Neutrophil (primary cell): Measurements from ENCODE around the genes ZNF280B, BCR and DERL3.

- PRO-cap, result no peak
Measured at GRCh38 chr22:22369785-22370451, 125.3 kb downstream of the VPREB1 start.

GRCh38 chr22:22370828-22371525 is 126.4 kb downstream of the VPREB1 start:
- PRO-cap, result no peak

GRCh38 chr22:22508385-22509037 is at the start of gene ZNF280B:
ZNF280B (minus strand) TSS chr22:22508742.
- PRO-cap, result no peak

DNA sequence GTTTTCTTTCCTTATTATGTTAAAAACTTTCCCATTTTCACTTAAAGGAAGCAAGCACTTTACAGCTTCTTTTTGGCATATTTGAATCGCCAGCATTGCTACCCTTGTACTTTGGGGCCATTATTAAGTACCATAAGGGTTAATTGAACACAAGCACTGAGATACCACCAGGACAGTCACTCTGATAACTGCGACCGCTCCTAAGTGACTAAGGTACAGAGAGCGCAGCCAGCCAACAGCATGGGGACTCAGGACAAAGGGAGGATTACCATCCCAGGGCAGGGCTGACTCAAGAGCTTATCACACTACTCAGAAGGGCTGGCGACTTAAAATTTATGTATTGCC is 559 bp downstream of the ZNF280A start:
- PRO-cap, result no peak

DNA sequence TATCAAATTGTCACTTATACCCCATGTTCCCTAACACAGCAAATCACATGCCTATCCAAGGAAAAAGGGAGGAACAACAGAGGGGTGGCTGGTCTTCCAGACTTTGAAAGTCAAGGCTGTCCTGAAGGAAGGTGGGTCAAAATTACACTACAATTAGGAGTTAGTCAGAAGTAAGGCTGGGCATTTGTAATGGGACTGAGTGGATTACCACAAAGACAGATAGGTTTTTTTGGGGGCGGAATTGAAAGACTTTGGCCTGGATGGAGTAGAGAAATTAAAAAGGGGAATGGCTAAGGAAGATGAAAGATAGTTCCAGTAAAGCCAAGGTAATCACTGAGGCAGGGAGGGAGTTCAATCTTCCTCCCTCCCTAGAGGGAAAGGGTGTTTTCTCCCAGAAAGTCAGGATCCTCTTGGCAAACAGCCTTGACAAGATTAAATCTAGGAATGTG is 5.8 kb downstream of the PRAME start:
- PRO-cap, result no peak

- PRO-cap, result no peak
Measured at GRCh38 chr22:22587669-22587940, 28.5 kb upstream of the PRAME start.

DNA sequence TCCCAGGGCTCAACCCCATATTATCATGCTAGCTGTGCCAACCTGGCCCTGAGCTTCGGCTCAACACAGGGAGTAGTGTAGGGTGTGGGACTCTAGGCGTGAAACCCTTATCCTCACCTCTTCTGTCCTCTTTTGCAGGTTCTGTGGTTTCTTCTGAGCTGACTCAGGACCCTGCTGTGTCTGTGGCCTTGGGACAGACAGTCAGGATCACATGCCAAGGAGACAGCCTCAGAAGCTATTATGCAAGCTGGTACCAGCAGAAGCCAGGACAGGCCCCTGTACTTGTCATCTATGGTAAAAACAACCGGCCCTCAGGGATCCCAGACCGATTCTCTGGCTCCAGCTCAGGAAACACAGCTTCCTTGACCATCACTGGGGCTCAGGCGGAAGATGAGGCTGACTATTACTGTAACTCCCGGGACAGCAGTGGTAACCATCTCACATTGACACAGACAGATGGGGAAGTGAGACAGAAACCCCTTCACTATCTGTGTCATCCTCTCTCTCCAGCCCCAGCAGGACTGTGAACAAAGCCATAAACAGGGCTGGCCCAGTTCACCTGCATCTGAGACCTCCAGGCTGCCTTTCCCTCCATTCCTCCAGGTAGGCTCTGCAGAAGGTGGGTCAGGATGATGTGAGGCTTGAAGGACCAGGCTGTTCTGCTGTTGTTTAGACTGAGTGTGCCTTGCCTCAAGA is 76.5 kb downstream of the GGTLC2 start:
- PRO-cap, result no peak

- PRO-cap, result no peak
Measured at GRCh38 chr22:22787703-22788323, 99.8 kb upstream of the IGLL5 start.

DNA sequence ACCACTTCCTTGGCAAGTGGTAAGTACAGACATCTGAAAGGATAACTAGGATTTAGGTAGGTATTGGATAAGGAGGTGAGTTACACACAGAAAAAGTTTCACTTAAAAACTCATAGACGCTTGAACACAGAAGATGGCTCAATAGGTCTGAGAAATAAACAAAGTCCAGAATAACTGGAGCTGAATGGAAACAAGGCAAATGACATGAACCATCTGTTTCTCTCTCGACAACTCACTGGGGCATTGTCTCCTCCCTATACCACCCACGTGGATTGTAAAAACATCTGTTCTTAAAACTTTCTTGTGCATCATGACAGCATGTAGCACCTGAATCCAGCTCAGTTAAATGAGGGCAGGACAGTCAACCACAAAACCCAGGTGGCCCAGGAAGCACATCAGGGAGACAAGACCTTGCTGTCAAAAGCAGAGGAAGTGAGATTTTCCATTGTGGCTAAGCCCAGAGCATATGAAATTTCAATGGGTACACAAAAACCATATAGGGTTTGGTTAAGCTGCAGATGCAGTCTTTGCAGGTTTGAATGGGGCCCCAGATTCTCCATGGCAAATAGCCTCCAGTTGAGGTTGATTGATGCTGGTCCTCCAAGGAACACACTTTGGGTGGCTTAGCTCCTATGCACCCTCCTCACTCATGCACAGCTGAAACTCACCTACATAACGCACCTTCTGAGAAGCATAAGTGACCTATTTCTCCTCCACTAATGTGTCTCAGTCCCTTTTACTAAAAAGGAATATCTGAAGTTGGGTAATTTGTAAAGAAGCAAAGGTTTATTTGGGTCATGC is 21.9 kb upstream of the IGLL5 start:
- PRO-cap, result no peak

DNA sequence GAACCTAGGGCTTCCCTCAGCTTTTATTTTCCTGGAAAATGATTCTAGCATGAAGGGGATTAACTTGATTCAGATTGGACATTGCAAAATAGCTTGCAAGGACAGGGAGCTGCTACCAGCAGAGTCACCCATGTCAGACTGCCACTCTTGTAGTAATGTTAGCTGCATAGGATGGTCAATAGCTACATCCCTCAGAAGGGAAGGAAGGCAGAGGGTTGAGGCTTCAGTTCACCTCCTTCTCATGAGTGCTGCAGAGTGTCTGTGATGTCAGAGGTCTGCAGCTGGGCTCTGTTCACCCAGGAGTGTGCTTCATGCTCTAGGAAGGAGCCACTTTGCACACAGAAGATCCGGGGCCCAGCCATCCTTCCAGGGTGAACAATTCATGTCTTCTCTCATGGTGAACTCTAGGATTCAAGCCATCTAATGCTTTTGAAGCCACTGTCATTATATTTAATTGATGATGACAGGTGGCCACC is 16.0 kb downstream of the IGLL5 start:
- PRO-cap, result no peak

GRCh38 chr22:23070687-23071252 is 451 bp downstream of the GNAZ start:
- PRO-cap, result no peak

DNA sequence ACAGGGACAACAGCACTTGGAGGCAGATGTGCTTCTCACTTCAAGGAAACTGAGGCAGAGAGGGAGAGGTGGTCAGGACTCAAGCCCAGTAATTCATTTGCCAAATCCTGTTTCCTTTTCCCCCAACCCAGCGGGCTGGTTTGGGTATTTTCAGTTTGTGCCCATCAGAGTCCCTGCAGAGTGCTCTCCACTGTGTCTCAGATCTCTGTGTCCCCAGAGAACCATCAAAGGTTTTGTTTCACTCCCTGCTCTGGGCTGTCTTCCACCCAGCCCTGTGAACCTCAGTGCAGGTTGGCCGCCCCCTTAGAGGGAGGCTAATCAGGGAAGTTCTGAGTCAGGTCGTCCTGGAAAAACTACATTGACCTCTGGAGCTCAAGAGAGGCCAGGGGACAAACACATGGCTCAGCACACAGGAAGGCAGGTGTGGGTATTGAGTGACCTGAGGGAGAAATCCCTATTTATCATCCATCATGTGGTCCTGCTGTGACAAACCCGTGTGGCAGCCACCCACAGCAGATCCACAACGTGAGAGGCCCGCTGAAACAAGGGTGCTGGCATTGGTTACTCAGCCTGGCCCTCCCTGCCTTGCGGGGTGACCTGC is 994 bp upstream of the BCR start:
- PRO-cap, result no peak

- PRO-cap, result unidirectional peak, plus-strand start at chr22:23180559; unidirectional peak, minus-strand start at chr22:23180726; bidirectional peak, plus-strand start at chr22:23180827, minus-strand start at chr22:23180726
Measured at GRCh38 chr22:23180301-23181299, at the start of gene BCR. BCR (plus strand) TSS chr22:23180509.

- PRO-cap, result no peak
Measured at GRCh38 chr22:23267526-23268803, 87.7 kb downstream of the BCR start.

- PRO-cap, result no peak
Measured at GRCh38 chr22:23268804-23269950, 88.9 kb downstream of the BCR start.

DNA sequence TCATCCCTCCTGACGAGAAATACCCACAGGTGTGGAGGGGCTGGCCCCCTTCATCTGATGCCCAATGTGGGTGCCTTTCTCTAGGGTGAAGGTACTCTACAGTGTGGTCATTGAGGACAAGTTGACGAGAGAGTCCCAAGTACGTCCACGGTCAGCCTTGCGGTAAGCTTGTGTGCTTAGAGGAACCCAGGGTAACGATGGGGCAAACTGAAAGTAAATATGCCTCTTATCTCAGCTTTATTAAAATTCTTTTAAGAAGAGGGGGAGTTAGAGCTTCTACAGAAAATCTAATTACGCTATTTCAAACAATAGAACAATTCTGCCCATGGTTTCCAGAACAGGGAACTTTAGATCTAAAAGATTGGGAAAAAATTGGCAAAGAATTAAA is 41.4 kb downstream of the IGLL1 start:
- PRO-cap, result no peak

DNA sequence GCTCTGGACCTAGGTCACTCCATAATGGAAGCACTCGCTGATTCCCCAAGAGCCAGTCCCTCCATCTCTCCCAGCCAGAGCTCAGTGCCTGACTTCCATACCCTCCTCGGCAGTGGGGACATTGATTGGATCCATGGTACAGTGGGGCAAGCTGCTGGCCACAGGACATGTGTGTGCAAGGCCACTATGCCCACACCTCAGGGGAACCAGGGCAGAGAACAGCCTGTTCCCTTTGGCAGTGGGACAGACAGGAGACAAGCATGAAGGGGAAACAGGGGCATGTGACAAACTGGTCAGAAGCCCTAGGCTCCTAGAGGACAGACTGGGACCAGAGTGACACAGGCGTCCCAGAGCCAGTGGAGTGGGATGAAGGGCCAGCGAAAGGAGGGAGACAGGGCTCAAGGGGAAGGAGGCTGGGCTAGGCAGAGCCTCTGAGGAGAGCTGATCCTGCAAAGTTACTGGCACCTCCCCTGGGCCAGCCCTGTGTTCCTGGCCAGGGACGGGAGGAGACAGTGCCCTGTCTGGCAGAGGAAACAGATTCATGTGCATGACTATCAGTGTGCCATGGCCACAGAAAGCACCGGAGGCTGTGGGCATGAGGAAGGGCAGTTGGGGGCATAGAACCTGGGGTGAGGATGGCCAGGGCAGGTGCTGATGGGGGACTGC is 10.0 kb downstream of the DERL3 start:
- PRO-cap, result no peak

GRCh38 chr22:23838642-23839624 is at the start of gene DERL3:
DERL3 (minus strand) TSS chr22:23839006.
- PRO-cap, result no peak

DNA sequence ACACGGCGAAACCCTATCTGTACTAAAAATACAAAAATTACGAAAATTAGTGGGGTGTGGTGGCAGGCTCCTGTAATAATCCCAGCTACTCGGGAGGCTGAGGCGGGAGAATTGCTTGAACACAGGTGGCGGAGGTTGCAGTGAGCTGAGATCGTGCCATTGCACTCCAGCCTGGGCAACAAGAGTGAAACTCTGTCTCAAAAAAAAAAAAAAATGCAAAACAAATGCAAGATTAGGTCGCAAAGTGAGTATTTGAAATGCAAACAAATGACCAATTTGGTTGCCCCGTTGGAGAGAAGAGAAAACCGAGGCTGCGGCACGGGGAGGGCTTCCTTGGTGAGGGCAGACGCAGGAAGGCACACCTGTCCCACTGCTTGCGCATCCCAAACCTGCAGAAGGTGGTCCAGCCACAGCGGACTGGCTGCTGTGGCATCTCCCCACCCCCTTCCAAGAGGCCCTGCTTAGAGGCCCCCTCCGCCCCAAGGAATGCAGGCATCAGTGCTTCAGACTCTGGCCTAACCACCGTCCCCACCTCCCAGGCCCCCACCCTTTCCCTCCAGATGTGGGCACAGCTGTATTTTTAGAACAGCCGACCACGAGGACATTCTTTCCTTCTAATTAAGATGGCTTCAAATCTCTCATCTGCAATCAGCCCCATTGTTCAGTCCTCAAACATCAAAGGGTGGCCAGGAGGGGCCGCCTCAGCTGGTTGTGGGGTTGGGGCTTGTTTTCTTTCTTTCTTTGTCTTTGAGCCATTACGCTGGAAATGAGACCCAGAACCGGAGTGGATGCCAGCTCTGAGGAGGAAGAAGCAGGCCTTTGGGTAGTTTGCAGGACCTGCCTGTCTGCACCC is 9.2 kb upstream of the DERL3 start:
- PRO-cap, result no peak

- PRO-cap, result no peak
Measured at GRCh38 chr22:23858278-23858719, 624 bp downstream of the SLC2A11 start.